Cytotoxic T cell (primary cell): ENCODE data around the genes ARHGEF33, PKDCC and COX7A2L.

DNA sequence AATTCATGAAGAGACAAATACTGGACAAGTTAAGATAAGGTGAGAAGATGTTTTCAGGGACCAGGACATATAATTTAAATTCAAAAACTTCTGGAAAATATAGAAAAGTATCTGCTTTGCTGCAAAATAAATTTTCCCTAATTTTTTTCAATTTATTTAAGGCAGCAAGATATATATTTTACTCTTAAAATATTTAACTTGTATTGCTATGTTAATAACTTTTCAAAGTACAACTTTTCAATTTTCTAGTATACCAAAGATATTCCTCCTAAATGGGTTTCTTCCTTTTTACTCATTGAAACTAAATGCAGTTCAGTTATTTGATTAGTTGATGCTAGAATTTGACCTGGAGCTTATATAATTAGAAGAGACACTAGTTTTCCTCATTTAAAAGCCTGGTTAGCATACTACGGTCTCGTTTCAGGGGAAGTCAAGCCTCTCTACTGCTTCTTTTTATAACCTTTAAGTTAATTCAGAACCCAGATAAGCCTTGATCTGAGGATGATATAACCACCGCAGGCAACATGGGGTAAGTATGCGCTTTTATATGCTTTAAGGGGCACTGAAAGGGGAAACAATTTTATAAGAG is at the start of gene ARHGEF33:
Gene ARHGEF33, plus strand, starts transcription at position 418 of the 589 bp plus-strand sequence.
- PRO-cap, 2 experiments: no peak in any of the 2 experiments

DNA sequence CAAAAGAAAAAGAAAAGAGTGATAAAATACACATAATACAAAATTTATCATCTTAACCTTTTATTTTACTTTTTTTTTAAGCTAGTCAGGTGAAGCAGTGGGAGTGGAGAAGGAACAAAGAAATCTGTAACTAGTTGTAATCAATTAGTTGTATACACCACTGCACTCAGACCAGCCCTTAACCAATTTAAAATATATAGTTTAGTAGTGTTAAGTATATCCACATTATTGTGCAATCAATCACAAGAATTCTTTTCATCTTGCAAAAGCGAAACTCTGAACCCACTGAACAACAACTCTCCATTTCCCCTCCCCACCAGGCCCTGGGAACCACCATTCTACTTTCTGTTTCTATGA is 7.9 kb upstream of the SOS1 start:
- PRO-cap, 2 experiments: peak in 2 of 2 experiments; most common minus-strand start position 189 of the sequence (in 2)

GRCh38 chr2:39306181-39307276 is 130.6 kb downstream of the MAP4K3 start:
- PRO-cap, 2 experiments: no peak in any of the 2 experiments

GRCh38 chr2:39435590-39436258 is 1.4 kb downstream of the MAP4K3 start:
- PRO-cap, 2 experiments: no peak in any of the 2 experiments

- PRO-cap, 2 experiments: no peak in any of the 2 experiments
Observed at GRCh38 chr2:39780727-39781361, 1.8 kb upstream of the THUMPD2 start.

- PRO-cap, 2 experiments: no peak in any of the 2 experiments
Observed at GRCh38 chr2:41720695-41721471, 326.9 kb upstream of the PKDCC start.

- PRO-cap, 2 experiments: no peak in any of the 2 experiments
Observed at GRCh38 chr2:41859835-41860760, 187.7 kb upstream of the PKDCC start.

- PRO-cap, 2 experiments: no peak in any of the 2 experiments
Observed at GRCh38 chr2:42047968-42048300, at the start of gene PKDCC. PKDCC (plus strand) TSS chr2:42048021.

DNA sequence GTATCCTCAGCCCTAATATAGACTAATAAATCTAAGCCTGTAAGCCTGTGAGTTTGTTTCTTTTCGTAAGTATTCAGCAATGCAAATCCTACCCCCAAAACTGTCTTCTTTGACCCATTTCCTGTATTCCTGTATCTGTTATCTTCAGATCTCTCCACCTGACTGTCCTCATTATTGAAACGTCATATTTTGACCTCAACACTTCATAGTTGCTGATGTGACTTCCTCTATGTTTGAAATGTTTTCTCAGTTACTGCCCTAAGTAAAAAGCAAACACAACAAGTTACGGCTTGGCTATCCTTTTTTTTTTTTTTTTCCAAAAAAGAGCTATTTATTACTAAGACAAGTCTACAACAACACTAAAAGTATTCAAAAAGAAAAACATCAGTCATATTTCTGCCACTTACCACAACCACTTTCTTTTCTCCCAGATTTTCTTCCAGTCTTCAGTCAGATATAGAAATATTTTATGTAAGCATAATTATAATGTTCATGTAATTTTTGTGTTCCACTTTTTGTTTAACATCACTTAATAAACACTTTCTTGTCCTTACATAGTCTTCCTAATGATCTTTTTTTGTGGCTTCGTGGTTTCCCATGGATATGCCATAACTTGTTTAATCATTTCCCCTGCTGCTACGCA is 45.0 kb upstream of the EML4 start:
- PRO-cap, 2 experiments: peak in 2 of 2 experiments; most common plus-strand start position 249 of the sequence (in 2); most common minus-strand start position 111 of the sequence (in 2)

- PRO-cap, 2 experiments: no peak in any of the 2 experiments
Observed at GRCh38 chr2:42142779-42143419, 26.3 kb upstream of the EML4 start.

DNA sequence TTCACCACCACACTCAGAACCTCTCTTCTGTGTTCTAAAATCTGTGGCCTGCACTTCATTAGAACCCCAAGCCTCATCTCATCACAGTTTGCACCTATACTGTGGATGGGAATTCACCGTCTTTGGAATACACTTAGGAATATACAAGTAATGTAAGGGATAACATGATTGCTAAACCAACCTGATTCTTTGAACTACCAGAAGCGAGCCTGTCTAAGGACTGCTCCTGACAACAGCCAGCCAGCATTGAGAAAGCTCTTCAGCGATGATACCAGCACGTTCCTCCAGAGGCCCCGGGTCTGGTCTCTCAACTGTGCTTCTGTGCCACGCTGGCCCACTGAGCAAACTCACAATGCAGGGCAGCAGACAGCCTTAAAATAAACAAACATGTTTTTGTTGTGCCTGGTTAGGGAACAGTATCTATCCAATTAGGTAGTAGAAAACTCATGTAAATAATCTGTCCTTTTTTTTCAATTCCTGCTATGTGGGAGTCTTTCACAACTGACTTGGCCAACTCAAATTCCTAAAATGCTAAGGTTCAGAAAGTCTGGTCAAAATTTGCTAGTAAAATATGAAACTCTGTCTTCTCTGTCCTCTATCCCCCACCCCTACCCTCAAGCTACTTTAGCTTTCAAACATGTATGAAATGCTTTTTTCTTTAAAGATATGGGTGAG is 21.5 kb upstream of the EML4 start:
- PRO-cap, 2 experiments: no peak in any of the 2 experiments

GRCh38 chr2:42189703-42190570 is 20.8 kb downstream of the EML4 start:
- PRO-cap, 2 experiments: no peak in any of the 2 experiments

DNA sequence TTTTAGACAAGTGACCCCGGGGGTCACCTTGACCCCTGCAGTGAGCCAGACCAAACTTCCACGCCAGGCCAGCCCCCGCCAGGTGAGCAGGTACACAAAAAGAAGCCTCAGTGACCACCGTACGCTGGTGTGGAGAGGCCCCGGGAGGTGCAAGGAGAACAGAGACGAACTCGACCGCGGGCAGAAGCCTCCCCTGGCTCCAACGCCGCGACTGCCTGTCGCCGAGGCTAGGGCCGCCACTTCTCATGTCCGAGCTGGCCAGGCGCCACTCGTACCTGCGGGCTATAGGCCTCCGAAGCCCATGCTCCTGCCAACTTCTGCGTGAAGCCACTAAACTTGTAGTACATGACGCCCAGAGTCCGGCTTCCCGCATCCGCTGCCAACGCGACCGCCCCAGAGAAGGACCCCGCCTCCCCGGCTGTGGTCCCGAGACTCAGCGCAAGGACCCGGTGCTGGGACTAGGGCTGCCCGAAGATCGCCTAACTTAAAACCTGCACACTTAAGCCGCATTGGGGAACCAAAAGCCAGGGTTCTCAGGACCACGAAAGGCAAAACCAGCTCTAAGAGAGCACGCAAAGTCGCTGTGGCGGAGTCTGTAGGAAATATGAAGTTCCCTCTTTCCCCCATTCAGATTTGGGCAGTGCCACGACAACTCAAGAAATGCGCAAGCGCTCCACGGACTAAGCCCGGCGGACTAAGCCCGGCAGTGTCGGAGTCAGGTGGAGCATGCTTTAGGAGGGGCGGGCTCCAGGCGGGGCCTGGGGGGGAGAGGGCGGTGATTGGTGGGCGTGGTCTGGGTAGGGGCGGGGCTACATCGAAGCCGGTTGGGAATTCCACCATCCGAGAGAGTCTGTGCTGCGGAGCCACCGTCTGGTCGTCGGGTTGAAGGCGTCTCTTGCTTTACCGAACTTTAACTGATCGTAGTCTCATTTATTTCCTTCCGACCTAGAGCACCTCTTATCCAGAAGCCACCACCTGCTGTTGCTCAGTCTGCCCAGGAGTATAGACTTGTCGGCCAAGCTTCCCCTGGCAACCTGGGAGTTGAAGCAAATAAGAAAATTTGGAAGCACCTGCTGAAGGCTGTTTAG is at the start of gene COX7A2L:
Gene COX7A2L, minus strand, starts transcription at position 403 of the 1,088 bp plus-strand sequence.
- PRO-cap, 2 experiments: peak in 2 of 2 experiments; most common plus-strand start position 846 of the sequence (in 2); most common minus-strand start position 405 of the sequence (in 2)

- PRO-cap, 2 experiments: peak in 1 of 2 experiments; most common minus-strand start chr2:42809421 (in 1)
Observed at GRCh38 chr2:42809015-42809524, 16.7 kb upstream of the HAAO start.

DNA sequence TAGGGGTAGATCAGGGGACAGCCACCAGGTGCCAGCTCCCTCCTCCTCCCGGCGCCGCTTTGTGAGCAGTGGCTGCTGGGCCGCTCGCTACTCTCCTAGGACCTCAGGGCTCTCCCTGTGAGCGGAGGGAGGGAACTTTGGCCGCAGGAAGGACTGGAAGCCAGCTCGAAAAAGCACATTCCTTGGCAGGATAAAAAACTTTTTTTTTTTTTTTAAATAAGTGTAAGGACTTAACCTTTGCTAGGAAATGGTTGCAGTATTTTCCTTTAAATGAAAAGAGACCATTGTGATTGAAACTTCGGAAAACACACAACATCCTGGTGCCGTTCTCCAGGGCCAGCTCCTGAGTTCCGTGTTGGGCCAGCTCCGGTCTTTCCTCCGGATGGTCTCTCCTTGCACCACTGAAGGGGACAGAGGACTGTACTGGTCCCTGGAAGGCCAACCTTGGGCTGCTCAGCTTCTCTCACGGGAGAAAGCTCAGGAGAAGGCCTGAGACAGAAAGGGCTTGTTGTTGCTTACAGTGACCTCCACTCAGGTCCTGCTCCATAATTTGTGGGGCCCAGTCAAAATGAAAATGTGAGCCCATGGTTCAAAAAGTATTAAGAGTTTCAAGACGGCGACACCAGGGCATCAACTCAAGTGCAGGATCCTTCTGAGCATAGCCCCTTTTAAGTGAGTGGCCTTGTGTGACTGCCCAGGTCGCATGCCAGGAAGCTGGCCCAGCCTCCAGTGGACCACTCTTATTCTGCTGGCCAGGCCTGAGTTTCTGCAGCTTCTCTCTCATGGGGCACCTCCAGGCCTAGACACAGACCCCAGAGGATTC is 83.2 kb upstream of the HAAO start:
- PRO-cap, 2 experiments: no peak in any of the 2 experiments

DNA sequence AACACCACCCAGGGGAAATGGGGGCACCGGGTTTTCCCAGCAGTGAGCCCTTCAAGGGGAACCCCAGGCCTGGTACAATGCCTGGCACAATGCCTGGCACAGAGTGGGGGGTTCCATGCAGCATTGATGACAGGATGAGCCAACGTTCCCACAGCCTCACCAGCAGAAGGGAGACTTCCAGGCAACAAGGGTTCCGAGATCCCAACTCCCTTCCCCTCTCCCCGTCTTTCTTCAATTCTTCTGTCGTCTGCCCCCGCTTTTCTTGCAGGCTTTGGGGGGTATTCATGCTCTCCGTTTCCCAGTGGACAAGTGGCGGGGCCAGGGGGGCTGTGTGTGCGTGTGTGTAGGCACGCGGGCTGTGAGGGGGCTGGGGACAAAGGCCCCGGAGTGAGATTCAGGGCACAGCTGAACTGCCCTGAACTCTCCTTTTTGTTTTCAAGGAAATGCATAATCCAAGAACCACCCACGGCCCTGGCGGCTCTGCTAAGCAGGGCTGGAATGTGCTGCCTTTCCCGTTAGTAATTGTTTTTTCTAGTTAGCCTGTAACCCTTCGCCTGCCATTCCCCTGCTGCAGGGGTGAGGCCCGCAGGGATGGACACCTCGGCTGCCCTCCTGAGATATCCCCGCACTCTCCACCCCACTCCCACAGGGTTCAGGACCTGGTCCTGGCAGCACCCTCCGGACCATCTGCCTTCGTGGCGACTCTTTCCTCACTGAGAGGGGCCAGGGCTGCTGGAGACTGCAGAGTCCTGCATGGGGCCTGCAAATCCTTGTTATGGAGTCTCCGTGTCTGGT is 132.3 kb upstream of the HAAO start:
- PRO-cap, 2 experiments: no peak in any of the 2 experiments

DNA sequence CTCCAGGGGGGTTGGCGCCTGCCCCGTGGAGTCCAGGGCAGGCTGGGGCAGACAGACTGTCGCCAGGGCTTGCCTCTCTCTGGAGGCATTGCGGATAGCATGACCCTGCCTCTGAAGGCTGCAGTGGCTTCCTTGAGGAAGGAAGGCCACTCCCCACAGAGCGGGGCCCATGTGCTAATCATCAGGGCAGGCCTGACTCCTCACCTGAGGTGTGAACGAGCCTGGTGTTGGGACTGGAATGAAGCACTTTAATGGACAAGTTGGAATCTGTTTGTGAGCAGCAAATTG is 144.8 kb upstream of the HAAO start:
- PRO-cap, 2 experiments: no peak in any of the 2 experiments

DNA sequence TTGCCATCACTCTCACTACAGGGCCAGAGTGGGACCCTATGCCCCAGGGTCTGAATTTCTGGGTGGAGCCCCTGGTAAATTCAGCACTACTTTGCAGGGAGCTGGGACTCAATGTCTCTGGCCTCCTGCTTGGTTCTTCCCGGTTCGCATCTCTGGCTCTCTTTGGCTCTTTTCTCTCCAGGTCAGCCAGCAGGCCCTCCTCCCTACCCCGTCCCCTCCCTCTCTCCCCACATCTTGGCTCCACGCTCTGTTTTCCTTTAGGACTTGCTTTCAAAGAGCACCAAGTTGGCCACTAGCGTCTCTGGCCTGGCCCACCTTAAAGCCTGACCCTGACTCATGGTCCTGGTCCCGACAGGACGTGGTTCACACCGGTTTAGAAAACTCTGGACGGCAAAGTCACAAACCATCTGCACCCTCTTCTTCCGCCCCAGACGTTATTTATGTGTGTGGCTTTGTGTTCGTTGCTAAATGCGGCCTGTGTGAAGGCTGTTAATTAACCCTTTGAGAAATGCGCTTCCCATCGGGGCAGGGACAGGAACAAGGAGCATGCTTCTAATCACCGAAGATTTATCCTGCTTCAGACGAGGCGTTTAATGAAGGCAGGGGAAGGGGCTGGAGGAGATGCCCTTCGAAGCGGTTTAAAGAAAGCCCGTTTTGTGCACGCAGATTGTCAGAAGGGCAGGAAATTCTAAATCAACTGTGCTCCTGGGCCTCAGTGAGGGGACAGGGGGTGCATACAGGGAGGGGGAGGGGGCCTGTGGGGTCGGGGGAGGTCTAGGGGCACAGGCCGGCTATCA is 169.1 kb upstream of the HAAO start:
- PRO-cap, 2 experiments: no peak in any of the 2 experiments

- PRO-cap, 2 experiments: no peak in any of the 2 experiments
Observed at GRCh38 chr2:42962037-42962444, 169.7 kb upstream of the HAAO start.

DNA sequence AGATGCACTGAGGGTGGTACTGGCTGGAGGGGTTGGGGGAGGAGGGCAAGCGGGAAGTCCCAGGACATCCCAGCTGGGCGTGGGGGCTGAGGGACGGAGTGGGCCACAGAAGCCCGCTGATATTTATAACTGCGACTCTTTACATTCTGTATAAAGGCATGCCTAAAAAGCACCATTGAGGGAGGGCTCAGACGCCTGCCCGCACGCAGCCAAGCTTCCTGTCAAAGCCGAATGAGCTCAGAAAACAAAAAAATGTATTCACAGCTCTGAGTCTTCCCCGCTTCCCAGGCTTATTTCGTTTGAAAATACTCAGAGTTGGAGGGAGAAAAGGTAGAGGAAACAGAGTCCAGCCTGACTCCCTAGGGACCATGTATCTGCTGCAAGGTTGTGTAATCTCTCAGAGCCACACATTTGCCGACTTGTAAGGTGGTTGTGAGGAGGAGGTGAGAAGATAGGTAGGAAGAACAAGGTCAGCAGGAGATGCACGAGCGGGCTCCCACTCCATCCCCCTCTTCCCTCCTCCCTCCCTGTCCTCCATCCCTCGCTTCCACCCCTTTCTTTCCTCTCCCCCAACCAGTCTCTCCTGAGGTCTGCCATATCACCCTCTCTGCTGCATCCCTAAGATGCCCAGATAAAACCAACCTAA is 170.2 kb upstream of the HAAO start:
- PRO-cap, 2 experiments: no peak in any of the 2 experiments